Left lung (tissue), 1 donor: ENCODE measurements around a stretch of chr10.

DNA sequence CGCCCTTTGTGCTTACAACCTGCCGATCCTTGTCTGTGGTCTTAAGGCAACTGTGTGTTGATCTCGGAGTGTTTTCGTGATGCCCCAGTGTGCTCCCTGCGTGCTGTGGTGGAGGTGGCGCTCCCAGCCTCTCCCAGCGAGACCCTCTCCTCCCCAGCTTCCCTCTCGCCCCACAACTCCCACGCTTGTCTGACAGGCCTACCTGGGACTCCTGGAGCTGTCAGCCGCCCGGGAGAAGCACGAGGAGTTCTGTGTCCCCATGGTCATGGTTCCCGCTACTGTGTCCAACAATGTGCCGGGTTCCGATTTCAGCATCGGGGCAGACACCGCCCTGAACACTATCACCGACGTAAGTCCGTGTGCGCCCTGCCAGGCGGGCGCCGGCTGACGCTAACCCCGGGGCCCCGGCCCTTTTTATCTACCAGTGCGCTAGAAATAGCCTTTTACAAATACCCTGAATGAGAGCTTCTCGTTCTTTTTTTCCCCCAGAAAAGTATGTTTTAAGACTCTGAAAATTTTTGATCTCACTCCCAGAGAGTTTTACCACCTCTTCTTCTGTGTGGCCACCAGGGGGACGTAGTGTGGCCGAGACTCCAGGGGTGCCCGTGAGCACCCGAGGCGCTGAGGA is 52.5 kb downstream of the PFKP start:
- PRO-cap = no peak

DNA sequence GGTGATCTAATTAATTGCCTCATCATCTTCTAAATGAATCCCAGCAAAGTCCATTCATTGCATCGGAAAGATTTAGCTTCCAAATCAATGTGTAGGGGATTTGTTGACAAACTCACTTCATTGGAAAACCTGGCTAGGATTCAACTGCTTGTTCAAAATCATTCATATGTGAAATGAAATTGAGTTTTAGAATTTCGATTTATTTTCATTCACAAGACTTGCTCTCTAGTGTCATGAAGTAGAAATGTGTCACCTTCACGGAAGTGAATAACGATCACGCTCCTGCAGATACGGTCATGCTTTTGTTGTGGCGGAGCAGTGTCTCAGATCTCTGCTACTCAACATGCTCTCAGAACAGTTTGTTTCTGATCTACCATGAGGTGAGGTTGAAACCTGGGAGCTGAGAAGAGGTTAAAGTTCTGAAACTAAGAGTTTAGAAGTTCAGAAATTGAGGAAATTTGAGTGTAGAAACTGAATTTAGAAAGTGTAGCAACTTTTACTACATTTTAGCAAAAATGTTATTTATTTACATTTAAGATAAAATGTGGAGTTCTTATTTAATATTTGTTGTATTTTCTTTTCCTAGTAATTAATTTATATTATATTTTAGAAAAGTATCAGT is 13.8 kb upstream of the PITRM1 start:
- PRO-cap = no peak

- PRO-cap = no peak
Observed at GRCh38 chr10:3248966-3249324, 76.4 kb upstream of the PITRM1 start.

DNA sequence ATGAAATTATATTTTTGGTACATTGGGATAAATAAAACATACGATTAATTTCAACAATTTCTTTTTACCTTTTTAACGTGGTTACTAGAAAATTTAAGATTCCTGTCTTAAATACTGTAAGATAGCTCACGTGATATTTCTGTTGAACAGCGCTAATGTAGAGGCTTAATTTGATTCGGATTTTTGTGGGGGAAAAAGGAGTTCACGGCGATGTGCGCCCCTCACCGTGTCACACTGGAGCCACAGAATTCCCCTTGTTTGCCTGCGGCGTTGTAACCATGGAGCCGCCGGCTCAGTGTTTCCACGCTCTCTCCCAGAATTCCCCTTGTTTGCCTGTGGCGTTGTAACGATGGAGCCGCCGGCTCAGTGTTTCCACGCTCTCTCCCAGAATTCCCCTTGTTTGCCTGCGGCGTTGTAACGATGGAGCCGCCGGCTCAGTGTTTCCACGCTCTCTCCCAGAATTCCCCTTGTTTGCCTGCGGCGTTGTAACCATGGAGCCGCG is 228.9 kb downstream of the KLF6 start:
- PRO-cap = unidirectional peak, minus-strand start at position 236 of the sequence

DNA sequence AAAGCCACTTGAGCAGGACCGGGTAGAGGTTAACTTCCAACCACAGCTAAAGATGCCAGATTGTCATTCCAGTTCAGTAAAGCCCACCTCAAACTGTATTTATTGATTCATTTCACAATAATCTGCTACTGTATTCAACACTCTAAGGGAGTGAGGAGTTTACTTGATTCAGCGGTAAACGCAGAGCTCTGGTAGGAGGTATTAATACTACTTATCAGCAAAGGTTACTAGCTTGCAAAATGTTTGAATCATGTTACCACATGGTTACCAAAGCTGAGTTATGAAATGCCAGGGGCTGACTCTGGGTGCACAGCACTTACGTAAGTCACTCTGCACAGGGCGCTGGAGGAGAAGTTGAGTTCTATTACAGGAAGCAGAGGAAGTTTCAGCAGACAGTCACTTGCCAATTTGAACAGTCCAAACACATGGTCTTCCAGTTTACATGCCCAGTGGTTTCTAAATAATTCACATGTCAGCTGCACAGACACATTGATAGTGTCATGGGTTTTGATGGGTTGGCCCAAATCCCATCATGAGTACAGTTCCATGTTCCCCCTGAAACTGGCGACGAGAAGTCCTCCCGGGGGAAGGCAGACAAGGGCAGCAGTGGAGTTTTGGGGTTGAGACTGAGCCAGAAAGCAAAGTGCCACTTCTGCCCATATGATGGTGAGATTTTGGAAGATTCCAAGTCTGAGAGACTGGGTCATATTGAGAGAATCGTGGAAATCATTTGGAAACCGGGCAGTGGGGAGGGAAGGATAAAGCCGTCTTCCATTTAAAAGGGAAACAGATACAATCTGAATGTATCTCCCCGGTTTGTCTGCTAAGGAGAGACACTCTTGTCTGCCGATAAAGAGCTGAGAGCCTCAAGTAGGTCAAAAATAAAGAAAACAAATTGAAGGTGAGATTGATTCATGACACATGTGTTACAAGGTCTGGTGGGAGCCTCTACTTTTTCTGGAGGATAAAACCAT is 64.3 kb downstream of the KLF6 start:
- PRO-cap = unidirectional peak, plus-strand start at position 547 of the sequence

DNA sequence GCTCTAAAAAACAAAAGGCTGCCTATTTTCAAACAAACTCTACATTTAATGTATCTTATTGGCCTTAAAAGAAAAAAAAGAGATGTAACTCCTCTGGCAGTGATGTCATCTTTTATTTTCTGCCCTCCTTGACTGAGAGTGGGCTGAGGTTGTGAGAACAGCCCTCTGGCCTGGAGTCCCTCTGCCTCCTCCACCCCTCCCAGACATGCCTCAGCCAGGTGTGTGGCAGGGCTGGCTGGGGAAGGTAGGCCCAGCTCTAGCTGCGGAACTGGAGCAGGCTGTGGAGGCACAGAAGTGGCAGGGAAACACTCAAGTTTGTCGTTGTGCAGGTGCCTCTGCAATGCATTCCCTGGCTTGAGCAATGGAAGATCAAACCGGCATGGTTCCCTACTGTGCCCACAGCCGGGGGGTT is 9.1 kb downstream of the KLF6 start:
- PRO-cap = no peak

DNA sequence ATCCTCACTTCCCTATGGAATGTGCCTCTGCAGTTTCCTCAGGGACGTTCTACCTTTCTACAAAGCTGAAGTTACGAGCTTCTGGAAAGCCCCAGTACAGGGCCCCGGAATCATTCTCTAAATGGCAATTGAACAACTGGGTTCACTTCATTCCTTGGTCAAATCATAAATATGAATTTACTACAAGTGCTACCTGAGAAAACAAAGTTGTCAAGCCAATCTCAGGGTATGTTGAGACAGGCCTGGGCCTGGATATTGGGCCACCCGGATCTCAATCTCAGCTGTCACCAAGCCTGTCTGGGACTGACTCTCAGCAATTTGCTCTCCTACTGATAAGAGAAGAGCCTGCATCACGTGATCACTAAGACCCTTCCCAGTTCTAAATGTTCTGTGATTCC is 4.4 kb downstream of the KLF6 start:
- PRO-cap = unidirectional peak, minus-strand start at position 225 of the sequence

DNA sequence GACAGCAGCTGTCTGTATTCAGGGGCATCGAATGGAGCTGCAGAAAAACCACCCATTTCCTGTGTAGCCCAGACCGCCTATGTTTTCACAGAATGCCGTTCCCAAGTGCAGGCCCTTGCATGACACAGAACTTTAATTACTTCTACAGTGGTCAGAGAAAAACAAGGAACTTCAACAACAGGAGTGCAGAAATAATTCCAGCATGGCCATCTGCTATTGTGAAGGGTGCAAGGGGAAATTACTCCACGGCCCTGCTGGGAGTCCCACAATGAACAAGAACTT is 2.3 kb downstream of the KLF6 start:
- PRO-cap = bidirectional peak, plus-strand start outside the sequence, minus-strand start at position 270 of the sequence

GRCh38 chr10:3783332-3783681 is 1.7 kb downstream of the KLF6 start:
- PRO-cap = bidirectional peak, plus-strand start at chr10:3783526, minus-strand start at chr10:3783459

GRCh38 chr10:3783682-3784572 is 1.1 kb downstream of the KLF6 start:
- PRO-cap = bidirectional peak, plus-strand start at chr10:3784110, minus-strand start at chr10:3784109

DNA sequence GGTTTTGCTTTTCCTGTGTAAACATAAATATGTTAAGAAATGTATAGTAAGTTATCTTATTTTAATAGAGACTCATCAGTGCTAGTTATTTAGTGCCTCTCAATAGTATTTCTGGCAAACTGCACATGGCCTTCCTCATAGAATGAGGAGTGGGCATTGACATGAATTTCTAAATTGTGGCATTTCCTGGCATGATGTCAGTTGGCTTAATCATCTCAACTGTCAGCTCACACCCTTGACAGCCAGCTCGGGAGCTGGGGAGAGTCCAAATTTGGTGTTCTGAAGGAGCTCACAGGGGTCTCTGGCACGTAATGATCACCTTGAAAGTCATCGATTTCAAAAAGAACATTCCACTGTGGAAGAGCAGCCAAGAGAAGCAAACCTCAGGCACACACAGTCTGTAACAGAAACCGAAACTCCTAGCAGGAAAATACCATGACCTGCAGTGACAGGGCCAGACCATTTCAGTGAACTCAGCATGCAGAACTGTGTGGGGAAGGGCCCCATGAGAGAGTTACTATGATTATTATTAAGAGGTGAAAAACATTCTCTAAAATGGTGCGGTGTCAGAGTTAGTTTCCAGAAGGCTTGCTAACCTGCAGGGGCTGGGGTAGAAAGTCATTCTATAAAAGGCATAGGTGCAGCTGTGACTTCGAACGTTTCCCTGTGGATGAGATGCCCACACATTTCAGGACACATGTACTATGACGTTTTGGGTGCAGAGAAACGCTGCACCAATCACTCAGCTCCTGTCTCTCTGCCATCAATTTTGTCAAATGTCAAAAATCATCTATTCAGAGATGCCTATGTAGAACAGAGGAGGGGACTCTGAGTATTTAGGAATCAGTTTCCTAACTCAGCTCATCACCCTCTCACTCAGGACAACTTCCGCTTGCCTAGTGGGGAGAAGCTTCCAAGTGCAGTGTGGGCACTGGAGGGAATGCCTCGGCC is 26.4 kb upstream of the KLF6 start:
- PRO-cap = no peak

- PRO-cap = no peak
Observed at GRCh38 chr10:3813940-3814492, 29.0 kb upstream of the KLF6 start.

GRCh38 chr10:3828346-3829411 is 43.7 kb upstream of the KLF6 start:
- PRO-cap = unidirectional peak, plus-strand start at chr10:3828611; bidirectional peak, plus-strand start at chr10:3828659, minus-strand start at chr10:3828666; unidirectional peak, plus-strand start at chr10:3828659; bidirectional peak, plus-strand start at chr10:3829055, minus-strand start at chr10:3828949

DNA sequence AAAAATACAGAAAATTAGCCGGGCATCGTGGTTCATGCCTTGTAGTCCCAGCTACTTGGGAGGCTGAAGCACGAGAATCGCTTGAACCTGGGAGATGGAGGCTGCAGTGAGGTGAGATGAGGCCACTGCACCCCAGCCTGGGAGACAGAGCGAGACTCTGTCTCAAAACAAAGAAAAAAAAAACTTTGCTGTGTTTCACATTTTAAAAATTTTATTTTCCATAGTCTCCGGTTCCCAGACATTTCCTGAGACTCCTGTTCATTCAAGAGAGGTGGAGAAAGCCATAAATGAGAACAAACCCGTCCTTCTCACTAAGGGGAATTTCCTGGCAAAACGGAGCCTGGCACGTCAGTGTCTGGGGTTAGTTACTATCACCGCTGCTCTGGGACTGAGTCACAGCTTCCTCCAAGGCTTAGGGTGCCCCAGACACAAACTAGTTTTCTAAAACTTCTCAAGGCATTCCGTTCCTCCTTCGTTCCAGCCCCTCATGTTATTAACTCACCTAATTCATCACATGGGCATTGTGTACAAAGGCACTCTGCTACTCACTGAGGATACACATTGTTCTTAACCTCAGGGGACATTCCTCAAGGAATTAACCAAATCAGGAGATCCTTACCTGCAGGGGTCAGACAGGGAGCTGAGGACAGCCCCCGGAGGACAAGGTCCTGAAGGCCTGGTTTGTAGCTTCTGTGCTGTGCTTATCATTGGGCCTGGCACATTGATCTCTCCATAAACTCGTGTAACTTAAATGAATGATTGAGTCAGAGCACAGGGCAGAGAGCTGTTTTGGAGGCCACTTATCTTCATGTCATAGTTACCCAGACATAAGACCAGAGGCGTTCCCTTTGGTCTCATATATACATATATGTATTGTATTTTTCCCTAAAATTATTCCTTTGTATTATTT is 102.9 kb upstream of the KLF6 start:
- PRO-cap = no peak

DNA sequence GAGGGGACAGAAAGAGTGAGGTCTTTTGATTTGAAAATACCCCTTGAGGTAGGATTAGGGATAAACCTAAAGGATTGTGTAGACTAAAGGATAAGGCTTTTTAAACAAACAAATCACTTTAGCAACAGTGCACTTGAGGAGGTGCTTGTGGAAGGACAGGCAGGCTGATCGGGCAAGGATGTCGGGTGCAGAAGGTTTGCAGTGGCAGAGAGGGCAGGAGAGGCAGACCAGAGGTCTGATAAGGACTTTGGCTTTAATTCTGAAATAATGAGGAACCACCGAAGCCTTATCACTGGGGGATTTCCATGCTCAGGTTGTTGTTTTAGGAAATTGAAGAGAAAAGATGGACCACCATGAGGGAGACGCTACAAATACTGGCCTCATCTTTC is 119.4 kb upstream of the KLF6 start:
- PRO-cap = unidirectional peak, plus-strand start at position 207 of the sequence

- PRO-cap = no peak
Observed at GRCh38 chr10:3911503-3912407, 126.7 kb upstream of the KLF6 start.

- PRO-cap = no peak
Observed at GRCh38 chr10:3976614-3977193, 191.7 kb upstream of the KLF6 start.

GRCh38 chr10:4242322-4243085 is 457.5 kb upstream of the KLF6 start:
- PRO-cap = unidirectional peak, plus-strand start at chr10:4242818; unidirectional peak, minus-strand start at chr10:4242835

DNA sequence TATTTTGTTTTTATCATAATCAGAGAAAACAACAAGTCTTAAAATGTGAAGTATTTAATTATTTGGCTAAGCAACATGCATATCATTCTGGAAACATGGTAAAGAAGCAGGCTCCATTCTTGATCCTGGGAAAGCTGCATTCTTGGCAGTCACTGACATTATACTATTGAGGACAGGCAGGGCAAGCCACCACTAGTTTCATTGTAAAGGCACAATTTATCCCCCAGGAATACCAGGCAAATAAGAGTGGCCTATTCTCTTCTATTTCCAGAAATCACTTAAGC is 153.8 kb upstream of the AKR1E2 start:
- PRO-cap = no peak

DNA sequence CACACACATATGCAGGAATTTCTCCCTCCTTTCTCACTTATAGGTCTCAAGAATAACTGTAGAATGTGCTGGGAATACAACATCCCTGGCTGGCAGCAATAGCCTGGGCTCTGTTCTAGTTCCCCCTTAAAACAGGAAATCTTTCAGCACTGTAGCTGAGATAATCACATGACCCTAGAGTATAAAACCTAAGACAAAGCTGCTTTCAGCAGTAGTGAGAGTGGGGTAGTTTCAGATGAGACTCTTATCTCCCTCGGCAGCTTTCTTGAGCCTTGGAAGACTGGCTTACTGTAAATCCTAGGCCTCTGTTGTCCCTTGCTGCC is 137.4 kb upstream of the AKR1E2 start:
- PRO-cap = no peak